Duodenum (tissue), 1 donor: ENCODE data around the gene RB1.

GRCh38 chr13:46404243-46404714 is 17.2 kb upstream of the RUBCNL start:
- PRO-cap, result no peak

GRCh38 chr13:46490805-46491093 is 62.2 kb upstream of the LRCH1 start:
- PRO-cap, result no peak

GRCh38 chr13:46614465-46615074 is 61.6 kb downstream of the LRCH1 start:
- PRO-cap, result no peak

DNA sequence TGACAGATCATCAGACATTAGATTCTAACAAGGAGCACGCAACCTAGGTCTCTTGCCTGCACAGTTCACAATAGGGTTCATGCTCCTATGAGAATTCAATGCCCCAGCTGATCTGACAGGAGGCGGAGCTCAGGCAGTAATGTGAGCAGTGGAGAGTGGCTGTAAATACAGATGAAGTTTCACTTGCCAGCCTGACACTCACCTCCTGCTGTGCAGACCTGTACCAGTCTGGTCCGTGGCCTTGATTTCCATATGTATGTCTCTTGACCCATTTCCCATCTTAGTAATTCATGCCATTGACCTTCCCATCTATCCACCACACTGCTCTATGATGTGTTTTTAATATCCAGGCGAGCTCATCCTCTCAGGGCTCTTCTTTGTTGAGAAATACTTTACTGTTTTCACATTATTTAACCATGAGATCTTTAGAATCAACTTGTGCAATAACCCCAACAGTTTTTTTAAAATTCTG is 95.2 kb downstream of the LRCH1 start:
- PRO-cap, result unidirectional peak, plus-strand start at position 170 of the sequence

GRCh38 chr13:46679281-46680524 is 117.3 kb downstream of the ESD start:
- PRO-cap, result bidirectional peak, plus-strand start at chr13:46679667, minus-strand start at chr13:46679441

GRCh38 chr13:47835794-47836448 is 165.2 kb downstream of the SUCLA2 start:
- PRO-cap, result no peak

DNA sequence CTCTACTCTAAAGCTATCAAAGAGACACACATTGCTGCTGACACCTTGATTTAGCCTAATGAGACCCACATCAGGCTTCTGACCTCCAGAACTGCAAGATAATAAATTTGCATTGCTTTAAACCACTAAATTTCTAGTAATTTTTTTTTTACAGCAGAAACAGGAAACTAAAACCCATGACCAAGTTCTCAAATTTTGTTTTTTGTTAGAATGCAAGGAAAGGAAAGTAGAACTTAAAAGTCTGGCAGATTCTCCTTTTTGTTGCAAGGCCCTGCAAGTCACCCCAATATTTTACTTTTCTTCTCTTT is 56.5 kb upstream of the MED4 start:
- PRO-cap, result no peak

GRCh38 chr13:48233566-48233957 is 556 bp downstream of the ITM2B start:
- PRO-cap, result bidirectional peak, plus-strand start at chr13:48233648, minus-strand start at chr13:48233645; unidirectional peak, minus-strand start at chr13:48233798

DNA sequence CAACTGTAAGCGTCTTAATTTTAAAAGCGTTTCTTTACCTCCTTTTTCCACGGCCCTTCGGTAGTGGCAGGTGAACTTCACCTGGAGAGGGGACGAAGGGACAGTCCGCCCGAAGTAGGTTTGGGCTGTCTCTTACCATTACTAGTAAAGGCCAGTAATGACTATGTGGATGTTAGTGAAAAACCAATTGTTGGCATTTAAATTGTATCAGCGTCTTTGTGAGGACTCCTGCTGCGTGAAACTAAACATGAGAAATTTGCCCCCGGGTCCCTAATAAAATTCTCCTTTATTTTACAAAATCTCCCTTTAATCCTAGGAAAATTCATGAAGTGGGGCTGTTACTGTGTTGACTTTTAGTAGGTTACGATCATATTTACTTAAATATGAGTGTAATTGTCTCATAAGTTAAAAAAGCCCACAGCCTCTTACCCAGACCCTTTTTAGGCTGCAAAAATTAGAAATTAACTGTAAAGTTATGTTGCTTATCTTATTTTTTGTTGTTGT is 1.0 kb downstream of the ITM2B start:
- PRO-cap, result no peak

- PRO-cap, result unidirectional peak, minus-strand start at chr13:48235694
Measured at GRCh38 chr13:48235552-48236372, 2.8 kb downstream of the ITM2B start.

DNA sequence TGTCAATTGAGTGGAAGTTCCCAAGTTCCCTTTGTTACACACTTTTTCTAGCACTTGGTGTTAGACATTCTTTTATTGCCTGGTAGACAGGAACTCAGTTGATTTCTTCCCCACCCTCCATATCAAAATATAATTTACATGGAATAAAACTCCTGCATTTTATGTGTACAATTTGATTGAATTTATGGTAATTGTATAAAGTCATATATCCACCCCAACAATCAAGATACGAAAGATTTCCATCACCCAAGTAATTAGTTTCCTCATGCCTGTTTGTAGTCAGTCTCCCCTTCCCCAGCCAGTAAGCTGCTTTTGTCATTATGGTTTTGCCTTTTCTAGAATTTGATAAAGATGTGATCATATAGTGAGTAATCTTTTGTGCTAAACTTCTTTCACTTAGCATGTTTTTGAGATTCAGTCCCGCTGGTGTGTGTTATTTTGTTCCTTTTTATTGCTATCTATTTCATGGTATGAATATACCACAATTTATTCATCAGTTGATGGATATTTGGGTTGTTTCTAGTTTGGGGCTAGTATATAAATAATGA is 15.9 kb downstream of the ITM2B start:
- PRO-cap, result no peak

DNA sequence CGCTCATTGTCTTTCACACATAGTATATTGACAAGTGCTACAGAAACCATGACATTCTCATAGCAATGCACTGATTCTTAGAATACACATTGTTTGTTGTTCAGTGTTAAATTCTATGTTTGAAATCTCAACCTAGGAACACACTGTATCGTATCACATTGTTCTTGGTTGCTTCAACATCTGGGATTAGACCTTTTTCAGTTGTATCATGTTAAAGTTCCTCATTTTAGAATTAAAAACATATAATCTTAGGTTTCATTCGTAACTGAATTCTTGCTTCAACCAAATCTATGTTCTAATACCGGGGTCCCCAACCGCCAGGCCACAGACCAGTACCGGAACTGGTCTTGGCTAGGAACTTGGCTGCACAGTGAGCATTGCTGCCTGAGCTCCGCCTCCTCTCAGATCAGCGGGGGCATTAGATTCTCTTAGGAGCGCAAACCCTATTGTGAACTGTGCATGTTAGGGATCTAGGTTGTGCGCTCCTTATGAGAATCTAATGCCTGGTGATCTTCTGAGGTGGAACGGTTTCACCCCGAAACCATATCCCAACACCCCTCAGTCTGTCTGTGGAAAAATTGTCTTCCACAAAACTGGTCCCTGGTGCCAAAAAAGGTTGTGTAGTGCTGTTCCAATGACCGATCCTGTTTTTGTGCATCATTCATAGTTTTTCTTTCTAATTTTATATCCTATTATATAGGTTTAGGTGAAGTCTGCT is 19.2 kb downstream of the ITM2B start:
- PRO-cap, result no peak

DNA sequence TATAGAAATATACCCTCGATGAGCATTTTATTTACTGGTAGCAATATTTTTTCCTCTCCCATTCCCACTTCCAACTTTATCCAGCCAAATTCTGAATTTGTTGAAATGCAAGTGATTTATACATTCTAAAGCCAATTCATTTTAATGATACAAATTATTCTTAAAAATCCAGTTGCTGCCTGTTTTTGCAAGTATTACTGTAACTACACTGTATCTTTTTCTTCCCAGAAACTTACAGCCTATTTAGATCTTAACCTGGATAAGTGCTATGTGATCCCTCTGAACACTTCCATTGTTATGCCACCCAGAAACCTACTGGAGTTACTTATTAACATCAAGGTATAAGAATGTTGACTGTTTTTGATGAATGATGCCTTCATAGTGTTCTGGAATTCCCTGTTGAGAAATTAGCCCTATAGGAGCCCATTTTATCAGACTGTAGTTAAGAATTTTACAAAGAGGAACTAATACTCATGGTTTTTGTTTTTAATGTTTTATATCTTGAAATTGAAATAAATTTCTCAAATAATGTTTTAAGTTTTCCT is 25.0 kb downstream of the ITM2B start:
- PRO-cap, result no peak

- PRO-cap, result bidirectional peak, plus-strand start at chr13:48303751, minus-strand start at chr13:48303702; bidirectional peak, plus-strand start at chr13:48304060, minus-strand start at chr13:48303962
Measured at GRCh38 chr13:48303567-48304350, at the start of gene RB1. Gene RB1 (plus strand): TSS chr13:48303751.

DNA sequence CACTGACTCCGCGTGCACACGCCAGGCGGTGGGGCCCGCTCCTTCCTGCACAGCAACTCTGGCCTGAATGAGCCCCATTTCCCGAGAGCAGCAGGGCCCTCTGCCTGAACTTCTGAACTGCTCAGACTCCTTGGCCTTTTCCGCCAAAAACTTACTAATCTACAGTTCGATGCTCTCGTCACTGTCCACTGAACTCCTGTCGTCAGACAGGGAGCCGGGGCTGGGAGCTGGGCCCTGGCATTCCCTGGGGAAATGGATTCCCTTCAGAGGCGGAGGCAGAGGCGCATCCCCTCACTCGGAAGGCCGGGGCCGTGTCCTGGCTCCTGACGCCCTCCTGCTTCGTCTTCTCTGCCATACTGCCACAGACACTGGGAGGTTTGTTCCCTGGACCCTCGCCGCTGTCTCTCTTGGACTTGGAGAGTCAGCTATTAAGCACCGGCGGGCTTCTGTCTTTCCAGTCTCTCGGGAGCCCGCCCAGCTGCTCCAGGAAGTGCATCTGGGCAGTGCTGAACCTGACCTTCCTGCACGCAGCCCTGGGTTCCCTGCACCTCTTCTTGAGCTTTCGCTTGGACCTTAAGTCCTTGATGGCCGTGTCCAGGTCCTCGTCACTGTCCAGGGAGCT is 14.4 kb downstream of the RB1 start:
- PRO-cap, result no peak

GRCh38 chr13:48492457-48493416 is 40.1 kb downstream of the RCBTB2 start:
- PRO-cap, result bidirectional peak, plus-strand start at chr13:48492617, minus-strand start at chr13:48492623

GRCh38 chr13:48733972-48734171 is 80.1 kb downstream of the CYSLTR2 start:
- PRO-cap, result unidirectional peak, plus-strand start at chr13:48734046

DNA sequence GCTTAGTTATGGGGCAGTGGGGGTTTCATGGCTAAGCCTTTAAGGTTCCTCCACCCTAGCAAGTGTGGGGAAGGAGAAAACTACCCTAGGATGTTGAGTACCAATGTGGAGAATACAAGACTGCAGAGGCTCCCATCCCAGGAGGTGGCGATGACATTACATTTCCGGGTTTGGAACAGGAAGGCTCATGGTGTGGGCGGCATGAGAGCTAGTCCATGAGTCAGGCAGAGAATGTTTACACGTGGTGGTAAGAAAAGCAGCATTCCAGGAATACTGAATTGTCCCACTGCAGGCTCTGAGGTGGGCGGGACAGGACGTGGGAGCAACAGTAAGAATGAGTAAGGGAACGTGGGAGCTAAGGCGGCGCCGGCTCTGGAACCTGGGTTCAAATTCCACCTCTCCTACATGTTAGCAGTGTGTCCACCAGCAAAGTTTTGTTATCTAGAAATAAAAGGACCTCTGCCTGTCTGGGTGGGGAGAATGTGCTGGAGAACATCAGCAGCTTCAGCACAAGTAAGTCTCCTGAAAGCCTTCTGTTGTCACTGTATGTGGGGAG is 66.2 kb downstream of the CDADC1 start:
- PRO-cap, result no peak

- PRO-cap, result no peak
Measured at GRCh38 chr13:49443129-49443669, 665 bp downstream of the CAB39L start.

DNA sequence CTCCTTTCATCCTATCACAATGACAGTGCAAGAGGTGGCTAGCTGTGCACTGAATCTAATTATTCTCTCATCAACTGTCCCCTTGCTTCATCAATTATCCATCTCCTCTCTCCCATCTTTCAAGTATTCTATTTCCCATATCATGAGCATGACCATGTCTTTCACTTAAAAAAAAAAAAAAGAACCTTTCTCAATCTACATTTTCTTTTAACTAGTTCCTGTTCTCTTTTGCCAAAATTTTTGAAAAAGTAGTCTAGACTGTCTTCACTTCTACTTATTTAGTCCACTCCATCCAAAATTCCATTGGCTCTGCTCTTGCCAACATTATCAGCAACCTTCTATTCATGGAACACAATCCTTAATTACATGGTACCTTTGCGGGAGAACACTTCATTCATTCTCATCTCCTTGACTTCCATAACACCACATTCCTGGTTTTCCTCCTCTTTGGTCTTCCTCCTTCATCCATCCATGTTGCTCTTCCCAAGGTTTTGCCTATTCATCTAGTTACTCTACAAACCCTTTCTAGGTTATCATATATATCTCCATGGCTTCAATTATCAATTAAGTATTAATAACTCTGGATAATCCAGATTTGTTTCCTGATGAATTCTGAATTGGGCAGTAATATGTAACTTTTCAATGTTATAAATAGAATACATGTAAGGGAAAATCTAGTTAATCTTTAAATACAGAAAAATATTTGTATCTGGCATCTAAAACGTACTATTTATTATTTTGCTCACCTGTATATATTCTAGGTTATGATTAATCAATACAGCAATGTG is 27.7 kb downstream of the KPNA3 start:
- PRO-cap, result no peak